Endodermal cell (in vitro differentiated cells): ENCODE measurements around the genes CMIP, PLCG2 and HSD17B2.

DNA sequence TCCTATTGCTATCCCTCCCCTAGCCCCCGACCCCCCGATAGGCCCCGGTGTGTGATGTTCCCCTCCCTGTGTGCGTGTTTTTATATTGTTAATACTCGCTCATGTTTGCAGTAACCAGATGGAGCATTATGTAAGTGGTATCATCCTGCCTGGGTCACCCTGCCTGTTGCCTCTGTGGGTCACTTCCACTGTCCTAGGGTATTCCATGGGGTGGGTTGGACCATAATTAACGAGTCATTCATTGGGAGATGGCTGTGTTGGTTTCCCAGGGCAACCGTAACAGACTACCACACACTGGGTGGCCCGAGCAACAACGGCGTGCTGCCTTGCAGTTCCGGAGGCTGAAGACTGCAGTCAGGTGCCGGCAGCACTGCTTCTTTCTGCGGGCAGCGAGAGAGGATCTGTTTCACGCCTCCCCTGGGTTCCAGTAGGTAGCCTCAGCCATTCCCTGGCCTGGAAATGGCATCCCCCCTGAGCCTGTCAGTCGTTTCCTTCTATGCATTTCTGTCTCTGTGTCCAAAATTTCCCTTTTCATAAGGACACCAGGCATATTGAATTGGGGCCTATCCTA is 28.9 kb upstream of the CMIP start:
- PRO-cap, result no peak

DNA sequence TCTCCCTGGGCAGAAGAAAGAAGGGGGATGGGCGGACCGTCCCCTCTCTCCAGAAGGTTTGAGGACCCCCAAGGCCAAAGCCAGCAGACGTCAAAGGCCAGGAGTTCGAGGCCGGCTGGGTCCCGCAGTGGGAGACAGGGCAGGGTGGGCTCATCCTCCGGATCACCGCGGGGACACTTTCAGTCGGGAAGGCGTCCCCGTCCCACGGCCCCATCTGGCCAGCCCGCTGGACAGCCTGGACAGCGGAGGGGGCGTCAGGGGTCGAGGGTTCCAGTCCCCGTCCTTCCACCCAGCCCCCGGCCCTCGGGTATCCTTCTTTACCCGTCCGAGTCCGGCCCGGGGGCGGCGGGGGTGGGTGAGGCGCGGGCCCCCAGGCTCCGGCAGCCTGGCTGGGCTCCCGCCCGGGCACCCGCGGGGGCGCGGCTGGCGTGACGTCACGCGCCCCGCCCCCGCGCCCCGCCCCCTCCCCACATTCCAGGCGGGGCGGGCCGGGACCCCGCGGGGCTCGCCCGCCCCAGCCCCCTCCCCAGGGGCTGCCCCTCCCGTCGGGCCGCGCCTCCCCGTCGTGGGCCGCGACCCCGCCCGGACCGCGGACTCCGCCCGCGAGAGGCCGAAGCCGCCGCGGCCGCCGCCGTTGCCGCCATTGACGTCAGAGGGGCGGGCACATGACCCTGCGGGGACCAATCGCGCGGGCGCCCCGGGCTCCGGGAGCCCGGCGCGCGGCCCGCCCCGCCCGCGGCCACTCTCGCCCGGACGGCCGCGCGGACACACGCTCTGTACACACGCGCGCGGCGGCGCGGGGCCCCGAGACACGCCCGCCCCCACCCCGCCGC is at the start of gene CMIP:
Gene CMIP, plus strand, starts transcription at position 742 of the 833 bp plus-strand sequence.
- PRO-cap, result unidirectional peak, plus-strand start at position 86 of the sequence; bidirectional peak, plus-strand start at position 221 of the sequence, minus-strand start at position 216 of the sequence; bidirectional peak, plus-strand start at position 742 of the sequence, minus-strand start at position 645 of the sequence

- PRO-cap, result no peak
These were observed 8.4 kb downstream of the CMIP start for GRCh38 chr16:81452958-81453460.

GRCh38 chr16:81488837-81489797 is 44.5 kb downstream of the CMIP start:
- PRO-cap, result no peak

GRCh38 chr16:81554920-81555517 is 110.4 kb downstream of the CMIP start:
- PRO-cap, result no peak

- PRO-cap, result no peak
These were observed 123.8 kb downstream of the CMIP start for GRCh38 chr16:81568185-81568976.

DNA sequence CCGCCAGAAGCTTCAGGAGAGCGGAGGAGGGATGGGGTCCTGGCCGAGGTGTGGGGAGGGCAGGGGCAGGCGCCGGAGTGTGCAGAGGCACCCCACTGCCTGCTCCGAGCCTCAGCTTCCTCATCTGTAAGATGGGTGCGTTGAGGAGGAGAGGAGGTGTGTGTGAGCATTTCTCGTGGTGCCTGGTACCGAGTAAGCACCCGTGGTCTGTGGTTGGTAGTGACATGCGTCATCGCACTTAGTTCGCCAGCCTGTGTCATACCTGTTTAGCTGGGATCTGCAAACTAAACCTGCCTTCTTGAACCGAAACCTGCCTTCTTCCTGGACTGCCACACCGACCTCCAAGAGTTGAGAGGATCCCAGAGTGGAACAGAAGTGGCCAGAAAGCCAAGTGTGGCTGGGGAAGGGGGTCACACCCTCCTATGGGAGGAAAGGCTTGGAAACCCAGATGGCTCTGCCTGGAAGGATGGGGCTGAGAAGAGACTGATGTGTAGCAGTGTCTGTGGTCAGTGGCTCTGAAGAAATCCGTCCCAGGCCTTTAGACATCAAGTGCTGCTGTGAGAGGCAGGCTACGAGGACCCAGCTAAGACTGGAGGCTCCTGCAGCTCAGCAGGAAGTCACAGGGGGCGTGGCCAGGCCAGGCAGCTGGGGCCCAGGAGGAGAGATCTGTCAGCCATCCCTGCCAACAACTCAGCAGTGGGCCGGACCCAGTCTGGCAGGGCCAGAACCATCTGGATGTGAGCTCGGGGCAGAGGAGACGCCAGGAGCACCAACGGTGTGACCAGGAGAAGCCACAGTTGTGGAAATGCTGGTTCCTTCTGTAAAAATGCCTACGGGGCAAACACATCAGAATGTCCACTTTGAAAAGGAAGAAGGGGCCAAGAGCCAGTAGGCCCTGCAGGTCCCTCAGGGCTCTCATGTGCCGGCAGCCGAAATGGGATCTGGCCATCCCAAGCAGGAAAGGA is 162.5 kb upstream of the PLCG2 start:
- PRO-cap, result no peak

- PRO-cap, result no peak
These were observed 142.5 kb upstream of the PLCG2 start for GRCh38 chr16:81636450-81637227.

DNA sequence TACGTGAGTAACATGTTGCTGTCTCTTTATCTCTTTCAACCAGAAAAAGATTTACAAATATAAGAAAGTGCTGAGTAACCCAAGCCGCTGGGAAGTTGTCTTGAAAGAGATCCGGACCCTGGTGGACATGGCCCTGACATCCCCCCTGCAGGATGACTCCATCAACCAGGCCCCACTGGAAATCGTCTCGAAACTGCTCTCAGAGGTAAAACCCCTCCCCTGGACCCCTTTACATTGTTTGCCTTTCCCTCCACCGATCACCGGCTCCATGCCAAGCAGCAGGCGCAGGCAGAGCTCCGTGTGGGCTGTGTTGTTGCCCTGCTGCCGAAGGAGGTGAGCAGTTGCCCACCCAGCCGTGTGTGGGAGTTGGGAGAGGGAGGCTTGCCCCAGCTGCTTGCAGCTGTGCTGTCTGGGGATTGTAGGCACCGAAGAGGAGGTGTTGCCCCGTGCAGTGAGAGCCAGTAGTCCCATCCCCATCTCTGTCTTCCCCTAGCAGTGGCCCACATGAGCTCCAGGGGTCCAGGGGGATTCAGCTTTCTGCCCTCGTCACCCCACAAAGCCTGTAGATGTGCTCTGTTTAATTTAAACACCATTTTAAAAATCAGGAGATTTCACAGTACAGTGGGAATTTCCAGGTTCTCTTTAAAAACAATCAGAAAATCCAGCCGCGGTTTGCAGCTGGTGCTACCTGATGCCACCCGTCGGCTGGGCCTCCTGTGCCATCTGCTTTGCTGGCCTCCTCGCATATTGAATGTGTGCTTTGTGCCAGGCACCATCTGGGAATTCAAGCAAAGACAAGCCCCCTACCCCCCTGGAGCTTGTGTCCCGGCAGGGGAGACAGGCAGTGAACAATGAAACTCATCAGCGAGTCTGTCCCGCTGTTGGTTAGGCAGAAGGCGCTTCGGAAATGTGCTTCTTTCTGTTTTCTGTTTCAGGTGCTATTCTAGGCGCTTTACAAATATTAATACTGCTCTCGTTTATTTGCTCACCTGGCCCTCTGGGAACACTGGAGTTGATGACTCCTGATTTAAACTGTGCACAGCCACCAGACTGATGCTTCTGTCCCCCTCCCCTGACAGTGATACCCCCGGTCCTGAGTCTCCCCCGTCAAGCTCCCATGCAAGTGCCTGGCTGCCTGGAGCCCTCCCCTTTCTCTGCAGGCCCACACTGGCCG is 126.5 kb upstream of the PLCG2 start:
- PRO-cap, result no peak

DNA sequence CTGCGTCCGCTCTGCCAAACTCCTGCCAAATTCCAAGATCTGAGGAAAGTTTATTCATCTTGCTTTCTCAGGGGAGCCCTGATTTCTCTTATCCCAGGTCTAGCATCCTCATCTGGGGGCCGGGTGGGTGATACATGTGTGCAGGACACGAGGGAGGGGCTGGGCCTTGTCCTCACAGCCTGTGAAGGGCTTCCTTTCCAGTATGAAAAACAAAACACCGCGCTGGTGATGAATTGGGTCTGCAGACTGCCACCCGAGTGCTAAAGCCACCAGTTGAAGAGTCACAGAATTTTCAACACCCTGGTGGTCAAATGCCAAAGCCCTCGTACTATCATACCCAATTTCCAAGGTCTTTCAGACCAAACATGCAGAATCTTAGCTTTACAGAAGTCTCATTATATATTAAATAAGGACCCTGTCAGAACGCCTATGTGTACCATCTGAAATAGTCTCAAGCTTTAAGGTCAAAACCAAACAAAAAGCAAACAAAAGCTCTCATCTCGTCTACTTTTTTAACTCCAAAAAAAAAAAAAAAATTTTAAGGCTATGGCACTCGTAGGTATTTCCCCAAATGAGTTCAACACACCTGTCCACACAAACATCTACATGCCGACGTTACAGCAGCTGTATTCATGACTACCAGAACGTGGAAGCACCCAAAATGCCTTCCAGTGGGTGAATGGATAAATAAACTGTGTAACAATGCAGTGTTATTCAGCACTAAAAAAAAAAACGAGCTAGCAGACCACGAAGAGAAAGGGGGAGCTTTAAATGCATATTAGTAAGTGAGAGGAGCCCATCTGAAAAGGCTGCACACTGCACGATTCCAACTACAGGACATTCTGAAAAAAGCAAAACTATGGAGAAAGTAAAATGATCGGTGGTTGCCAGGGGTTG is 116.3 kb upstream of the PLCG2 start:
- PRO-cap, result no peak

- PRO-cap, result no peak
These were observed 4.8 kb upstream of the PLCG2 start for GRCh38 chr16:81774260-81774697.

GRCh38 chr16:81778739-81779411 is at the start of gene PLCG2:
PLCG2 (plus strand) TSS chr16:81779291.
- PRO-cap, result bidirectional peak, plus-strand start at chr16:81779291, minus-strand start at chr16:81778966

GRCh38 chr16:81808779-81809499 is 29.8 kb downstream of the PLCG2 start:
- PRO-cap, result no peak

GRCh38 chr16:81888982-81889640 is 110.0 kb downstream of the PLCG2 start:
- PRO-cap, result no peak

GRCh38 chr16:81996680-81997618 is 14.3 kb downstream of the SDR42E1 start:
- PRO-cap, result no peak

- PRO-cap, result no peak
These were observed at the start of gene HSD17B2 for GRCh38 chr16:82034672-82035859. HSD17B2 (plus strand) TSS chr16:82035253.

GRCh38 chr16:82138699-82139083 is 31.3 kb downstream of the MPHOSPH6 start:
- PRO-cap, result no peak

- PRO-cap, result no peak
These were observed 17.5 kb downstream of the MPHOSPH6 start for GRCh38 chr16:82152585-82152865.

DNA sequence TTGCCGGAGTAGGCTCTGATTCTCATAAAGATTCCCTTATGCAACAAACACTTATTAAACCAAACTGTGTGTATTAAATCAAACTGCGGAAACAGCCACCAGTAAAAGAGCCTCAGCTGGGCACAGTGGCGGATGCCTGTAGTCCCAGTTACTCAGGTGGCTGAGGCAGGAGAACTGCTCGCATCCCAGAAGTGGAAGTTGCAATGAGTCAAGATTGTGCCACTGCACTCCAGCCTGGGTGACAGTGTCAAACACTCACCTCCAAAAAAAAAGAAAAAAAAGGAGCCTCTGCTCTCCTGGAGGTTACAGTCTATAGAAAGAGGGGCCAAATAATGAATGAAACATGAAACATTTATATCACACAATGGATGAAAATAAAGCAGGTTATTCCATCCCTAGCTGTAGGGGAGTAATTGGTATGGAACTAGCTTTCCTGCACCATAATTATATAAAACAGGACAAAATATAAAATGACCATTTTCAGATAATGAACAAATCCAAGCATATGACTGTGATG is 17.1 kb downstream of the MPHOSPH6 start:
- PRO-cap, result no peak

DNA sequence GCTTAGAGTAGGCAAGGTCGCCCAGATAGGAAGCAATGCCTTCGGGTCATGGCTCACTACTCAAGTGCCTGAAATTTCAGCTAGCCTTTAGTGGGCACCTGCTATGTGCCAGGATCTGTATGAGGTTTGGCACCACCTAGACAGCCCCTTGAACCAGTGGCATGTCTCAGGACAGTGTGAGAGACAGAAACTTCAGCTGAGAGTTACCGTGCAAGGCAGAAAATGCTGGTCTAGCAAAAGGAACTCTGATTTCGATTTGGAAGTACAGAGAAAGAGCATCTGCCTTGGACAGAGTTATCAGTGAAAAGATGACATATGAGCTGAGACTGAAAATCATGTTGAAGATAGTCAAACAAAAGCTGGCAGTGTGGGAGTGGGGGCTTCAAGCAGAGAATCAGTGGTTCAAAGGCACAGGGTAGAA is 29.1 kb downstream of the CDH13 start:
- PRO-cap, result no peak